Thoracic aorta (tissue), 1 donor: ENCODE data around the gene VPS41.

DNA sequence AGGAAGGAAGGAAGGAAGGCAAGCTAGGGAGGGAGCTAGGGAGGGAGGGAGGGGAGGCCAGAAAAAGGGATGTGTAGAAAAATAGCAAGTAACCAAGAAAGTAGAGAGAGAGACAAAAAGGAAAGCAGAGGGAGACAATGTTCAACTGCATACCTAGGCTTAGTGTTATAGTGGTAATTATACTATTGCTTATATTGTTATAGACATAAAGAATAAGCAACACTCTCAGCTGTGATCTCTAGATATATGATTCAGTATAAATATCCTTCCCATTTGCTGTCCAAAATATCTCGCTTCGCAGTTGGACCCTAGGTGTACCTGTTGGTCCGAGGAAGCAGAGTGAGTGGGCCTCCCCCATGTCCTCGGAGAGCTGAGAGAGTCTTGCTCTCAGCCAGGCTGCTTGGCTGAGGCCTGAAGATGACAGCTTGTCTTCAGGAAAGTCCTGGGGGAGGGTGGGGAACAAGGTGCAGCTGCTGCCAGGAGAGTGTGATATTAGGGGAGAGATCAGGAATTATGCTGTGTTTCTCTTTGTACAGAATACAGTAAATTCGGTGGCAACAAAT, 156.4 kb downstream of the STARD3NL start:
- RAMPAGE, long total RNA, result no peak

- RAMPAGE, long total RNA, result no peak
Measured at GRCh38 chr7:38336336-38336989, 158.4 kb downstream of the STARD3NL start.

- RAMPAGE, long total RNA, result start-site peak on the minus strand at chr7:38909180-38909198, 514 reads
Measured at GRCh38 chr7:38908405-38909348, at the start of gene VPS41. VPS41 (minus strand) TSS chr7:38909191.

DNA sequence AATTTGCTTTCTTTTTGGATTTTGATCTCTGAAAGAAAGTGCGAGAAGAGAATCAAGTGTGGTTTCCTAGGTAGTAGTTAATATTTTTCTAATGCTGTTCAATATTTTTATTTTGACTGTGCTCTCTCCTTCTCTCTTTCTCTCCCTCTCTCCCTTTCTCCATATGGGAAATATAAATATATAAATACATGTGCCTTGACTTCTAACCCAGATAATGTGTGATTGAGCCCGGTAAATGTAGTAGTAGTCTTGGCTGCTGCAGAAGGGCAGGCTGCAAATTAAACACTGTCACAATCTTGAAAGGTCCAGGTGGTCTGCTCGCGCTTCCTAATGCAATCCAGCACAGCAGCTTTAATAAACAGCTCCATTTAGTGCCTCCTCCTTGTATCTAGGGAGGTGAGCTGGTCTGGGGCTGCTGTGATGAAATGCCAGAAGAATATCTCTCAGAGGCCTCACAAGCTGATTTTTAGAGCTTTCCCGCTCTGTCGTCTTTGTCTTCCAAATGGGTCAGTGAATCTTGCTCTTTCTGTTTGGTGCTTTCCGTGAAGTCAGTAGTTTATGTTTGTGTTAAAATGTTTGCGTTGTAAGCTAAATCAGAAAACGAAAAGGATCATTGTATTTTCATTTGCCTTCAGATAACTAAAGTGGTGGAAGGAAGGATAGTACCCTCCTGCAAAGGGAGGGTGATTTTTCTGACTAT, 790 bp downstream of the POU6F2 start:
- RAMPAGE, long total RNA, result no peak

DNA sequence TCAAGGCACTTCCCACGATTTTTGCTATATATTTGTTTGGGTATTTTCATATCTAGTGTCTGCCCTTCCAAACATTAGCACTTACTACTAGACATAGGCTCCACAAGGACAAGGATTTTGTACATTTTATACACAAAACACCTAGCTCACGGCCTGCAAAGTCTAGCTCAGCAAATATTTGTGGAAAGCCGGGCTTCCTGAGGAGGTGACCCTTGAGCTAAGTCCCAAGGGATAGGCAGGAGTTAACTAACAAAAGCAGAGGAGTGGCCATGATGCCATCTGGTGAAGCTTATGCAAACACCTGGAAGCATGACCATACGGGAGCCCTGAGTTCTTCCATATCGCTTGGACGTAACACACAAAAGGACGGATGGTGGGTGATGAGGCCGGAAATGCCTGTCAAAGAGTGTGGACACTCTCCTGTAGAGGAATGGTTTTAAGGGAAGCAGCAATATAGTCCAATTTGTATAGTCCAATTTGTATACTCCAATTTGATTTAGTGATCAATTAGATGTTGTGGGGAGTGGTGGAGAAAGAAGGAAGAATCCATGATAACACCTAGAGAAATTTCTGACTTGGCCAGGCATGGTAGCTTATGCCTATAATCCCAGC, 25.8 kb upstream of the YAE1 start:
- RAMPAGE, long total RNA, result no peak

GRCh38 chr7:39589482-39590318, 23.5 kb downstream of the YAE1 start:
- RAMPAGE, long total RNA, result no peak

- RAMPAGE, long total RNA, result no peak
Measured at GRCh38 chr7:39622246-39622759, 1.1 kb upstream of the RALA start.

DNA sequence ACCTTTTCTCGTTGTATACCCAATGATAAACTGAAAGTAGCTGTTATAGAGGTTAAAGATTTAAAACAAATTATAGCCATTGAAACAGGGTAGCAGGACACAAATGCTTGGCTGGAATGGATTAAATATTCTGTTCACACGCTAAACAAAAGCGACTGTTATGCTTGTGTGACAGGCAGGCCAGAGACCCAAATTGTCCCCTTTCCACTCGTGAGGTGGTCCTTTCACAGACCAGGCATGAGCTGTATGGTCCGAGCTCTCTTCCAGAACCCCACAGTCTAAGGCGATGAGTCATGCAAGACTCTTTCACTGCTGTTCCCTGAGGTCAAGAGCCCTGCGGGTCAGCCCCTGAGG, 136.7 kb downstream of the RALA start:
- RAMPAGE, long total RNA, result no peak

GRCh38 chr7:39854998-39855390, 95.1 kb upstream of the CDK13 start:
- RAMPAGE, long total RNA, result no peak

- RAMPAGE, long total RNA, result no peak
Measured at GRCh38 chr7:39951442-39951920, 1.4 kb downstream of the CDK13 start.

GRCh38 chr7:39954749-39955423, 4.8 kb downstream of the CDK13 start:
- RAMPAGE, long total RNA, result no peak

DNA sequence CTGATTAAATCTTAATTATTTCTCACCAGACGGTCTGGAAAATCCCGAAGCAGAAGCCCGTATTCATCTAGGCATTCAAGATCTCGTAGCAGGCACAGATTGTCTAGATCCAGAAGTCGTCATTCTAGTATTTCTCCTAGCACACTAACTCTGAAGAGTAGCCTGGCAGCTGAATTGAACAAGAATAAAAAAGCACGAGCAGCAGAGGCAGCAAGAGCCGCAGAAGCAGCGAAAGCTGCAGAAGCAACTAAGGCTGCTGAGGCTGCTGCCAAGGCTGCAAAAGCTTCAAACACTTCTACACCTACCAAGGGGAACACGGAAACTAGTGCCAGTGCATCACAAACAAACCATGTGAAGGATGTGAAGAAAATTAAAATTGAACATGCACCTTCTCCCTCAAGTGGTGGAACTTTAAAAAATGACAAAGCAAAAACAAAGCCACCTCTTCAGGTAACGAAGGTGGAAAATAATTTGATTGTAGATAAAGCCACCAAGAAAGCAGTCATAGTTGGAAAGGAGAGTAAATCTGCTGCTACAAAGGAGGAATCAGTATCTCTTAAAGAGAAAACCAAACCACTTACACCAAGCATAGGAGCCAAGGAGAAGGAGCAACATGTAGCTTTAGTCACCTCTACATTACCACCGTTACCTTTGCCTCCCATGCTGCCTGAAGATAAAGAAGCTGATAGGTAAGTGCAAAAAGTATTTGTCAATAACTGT, 37.7 kb downstream of the CDK13 start:
- RAMPAGE, long total RNA, result no peak

- RAMPAGE, long total RNA, result no peak
Measured at GRCh38 chr7:40135141-40135485, 308 bp downstream of the SUGCT start.

- RAMPAGE, long total RNA, result no peak
Measured at GRCh38 chr7:40742266-40742794, 607.5 kb downstream of the SUGCT start.

DNA sequence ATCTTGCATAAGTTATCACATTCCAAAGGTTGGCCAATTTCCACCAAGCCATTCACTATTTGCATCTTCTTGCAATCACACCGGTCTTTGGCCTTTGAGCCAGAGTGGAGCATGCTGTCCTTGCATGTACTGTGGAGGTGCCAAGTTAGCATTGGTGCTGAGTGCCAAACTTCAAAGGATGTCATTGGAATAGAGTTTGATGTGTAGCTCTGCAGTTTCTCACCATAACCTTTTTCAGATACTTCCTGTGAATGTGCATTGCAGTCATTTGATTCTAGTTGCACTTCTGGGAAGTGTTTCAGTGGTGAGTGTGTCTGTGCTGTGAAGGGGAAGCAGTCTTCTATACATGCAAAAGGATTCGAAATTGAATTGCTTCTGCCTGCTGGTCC, 620.7 kb downstream of the SUGCT start:
- RAMPAGE, long total RNA, result no peak

- RAMPAGE, long total RNA, result no peak
Measured at GRCh38 chr7:40882290-40882753, 747.5 kb downstream of the SUGCT start.

- RAMPAGE, long total RNA, result no peak
Measured at GRCh38 chr7:41465306-41466164, 237.4 kb downstream of the INHBA start.

DNA sequence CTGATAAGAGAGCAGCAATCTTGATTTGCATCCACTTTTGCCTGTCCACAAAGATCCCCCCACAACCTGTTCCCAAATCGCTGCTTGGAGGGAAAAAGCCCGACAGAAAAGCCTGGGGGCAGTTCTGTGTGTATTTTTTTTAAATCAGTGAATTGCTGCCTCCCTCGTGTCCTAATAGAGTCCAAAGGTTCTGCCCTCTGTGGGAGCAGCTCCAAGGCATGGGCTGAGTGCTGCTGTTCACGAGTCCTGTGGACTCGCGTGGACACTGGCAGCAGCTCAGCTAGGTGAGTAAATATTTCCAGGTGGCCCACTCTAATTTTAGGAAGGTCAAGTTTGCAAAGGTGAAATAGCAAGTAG, 6.0 kb upstream of the INHBA start:
- RAMPAGE, long total RNA, result no peak

- RAMPAGE, long total RNA, result no peak
Measured at GRCh38 chr7:41835296-41835662, 132.4 kb upstream of the INHBA start.

- RAMPAGE, long total RNA, result no peak
Measured at GRCh38 chr7:42198309-42198640, 38.7 kb downstream of the GLI3 start.